Mammary microvascular endothelial cell (primary cell): ENCODE measurements around the genes SPANXN4 and MAGEA9.

DNA sequence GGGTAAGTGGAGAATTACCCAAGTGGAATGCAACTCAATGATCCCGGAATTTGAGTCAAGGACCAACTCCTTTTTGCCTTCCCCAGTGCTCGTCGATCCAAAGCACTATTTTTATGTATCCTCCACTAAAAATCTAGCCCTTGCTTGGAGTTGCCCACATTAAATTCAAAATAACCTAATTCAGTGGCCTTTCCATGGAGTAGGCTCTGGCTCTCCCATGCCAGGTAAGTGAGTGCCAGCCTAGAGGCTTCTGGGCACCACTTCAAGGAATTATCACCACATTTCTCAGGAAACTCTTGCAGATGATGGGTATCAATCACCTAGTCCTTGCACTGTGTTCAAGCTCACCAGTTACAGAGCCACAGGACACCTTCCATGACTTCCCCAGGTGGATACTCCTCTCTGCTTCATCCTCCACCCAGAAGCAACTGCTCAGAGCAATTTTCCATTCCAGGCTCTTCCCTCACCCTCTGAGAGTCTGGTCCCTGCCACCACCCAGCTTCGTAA, 3.5 kb downstream of the MAGEC2 start:
- RAMPAGE, long total RNA, result no peak

DNA sequence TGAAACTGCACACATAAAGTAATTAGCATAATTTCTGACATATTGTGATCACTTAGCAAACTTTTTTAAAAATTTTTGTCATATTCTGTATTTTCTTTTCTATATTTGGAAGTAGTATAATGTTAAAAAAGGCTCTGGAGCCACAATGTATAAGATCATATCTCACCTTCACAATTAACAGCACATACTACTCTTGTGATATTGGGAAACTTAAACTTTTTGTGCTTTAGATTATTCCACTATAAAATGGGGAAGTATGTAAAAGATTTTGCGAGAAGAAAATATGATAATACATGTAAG, 322.6 kb upstream of the SPANXN4 start:
- RAMPAGE, long total RNA, result no peak

DNA sequence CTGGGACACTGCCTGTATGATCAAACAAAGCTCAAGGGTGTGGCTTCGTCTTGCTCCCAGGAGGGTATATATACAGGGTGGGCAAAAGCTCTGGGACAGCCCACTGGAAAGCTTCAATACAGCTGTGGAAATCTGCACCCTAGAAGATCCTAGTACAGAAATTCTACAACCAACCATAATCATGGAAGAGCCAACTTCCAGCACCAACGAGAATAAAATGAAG, at the start of gene SPANXN4:
TSS of gene SPANXN4 (plus strand) at position 95 of the 223 bp plus-strand sequence.
- RAMPAGE, long total RNA, result no peak

DNA sequence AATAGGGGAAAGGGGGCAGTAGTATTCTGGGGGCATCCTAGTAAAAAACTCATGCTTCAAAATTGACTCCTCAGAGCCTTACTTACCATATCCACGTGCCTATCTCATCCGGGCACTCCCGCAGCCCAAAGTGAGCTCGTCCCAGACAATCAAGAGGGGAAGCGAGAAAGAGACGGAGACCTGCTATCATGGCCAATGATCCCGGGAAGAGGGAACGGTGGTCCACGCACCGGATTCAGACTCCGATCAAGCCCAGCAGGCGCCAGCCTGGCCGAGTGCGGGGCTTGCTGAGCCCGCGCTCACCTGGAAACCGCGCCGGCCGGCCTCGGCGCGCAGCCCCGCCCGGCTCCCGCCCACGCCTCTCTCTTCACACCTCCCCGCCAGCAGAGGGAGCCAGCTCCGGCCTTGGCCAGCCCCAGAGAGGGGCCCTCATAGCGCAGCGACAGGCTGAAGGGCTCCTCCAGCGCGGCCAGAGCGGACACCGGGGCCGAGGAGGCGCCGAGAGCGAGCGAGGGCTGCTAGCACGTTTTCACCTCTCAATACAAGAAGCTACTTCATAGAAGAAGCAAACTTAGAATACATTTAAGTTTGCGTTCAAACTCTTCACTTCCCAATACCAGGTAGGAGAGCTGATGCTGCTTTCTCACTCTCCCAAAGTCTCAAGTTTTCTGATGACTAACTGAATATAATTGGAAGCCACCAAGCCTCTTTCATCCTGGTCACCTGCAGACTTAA, 36.8 kb upstream of the SPANXN2 start:
- RAMPAGE, long total RNA, result no peak

DNA sequence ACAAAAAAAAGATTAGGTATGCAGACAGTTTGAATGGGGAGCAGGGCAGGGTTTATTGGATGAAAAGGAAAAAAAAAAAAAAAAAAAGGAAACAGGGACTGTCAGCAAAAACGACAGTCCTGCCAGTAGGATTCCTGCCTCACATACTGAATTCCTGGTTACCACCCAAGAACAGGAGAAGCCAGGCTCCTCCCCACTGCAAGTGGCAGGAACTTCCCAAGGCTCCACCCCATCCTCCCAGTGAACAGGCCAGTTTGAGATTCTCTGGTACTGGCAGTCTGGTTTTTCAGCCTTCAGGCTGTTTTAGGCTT, 360.0 kb upstream of the CXorf51A start:
- RAMPAGE, long total RNA, result no peak

DNA sequence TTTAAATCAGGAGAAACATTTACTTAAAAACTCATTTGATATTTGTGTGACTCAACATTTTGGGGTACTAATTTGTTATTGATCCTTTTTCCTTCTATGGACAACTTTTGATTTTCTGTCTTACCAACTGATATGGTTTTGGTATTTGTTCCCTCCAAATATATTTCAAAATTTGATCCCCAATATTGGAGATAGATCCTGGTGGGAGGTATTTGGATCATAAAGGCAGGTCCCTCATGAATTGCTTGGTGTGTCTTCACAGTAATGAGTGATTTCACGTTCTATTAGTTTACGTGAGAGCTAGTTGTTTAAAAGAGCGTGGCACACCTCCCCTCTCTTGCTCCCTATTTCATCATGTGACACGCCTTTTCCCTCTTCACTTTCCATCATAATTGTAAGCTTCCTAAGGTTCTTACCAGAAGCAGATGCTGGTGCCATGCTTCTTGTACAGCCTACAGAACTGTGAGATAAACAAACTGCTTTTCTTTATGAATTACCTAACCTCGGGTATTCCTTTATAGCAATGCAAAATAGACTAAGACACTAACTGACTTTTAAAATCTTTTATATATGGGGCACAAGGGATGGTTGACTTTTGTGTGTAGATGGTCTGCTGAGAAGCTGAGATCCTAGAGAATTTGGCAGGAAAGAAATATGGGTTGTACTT, 34.0 kb upstream of the FMR1 start:
- RAMPAGE, long total RNA, result no peak

GRCh38 chrX:148333827-148334364, 166.5 kb upstream of the AFF2 start:
- RAMPAGE, long total RNA, result no peak

GRCh38 chrX:148498272-148498609, 2.2 kb upstream of the AFF2 start:
- RAMPAGE, long total RNA, result no peak

DNA sequence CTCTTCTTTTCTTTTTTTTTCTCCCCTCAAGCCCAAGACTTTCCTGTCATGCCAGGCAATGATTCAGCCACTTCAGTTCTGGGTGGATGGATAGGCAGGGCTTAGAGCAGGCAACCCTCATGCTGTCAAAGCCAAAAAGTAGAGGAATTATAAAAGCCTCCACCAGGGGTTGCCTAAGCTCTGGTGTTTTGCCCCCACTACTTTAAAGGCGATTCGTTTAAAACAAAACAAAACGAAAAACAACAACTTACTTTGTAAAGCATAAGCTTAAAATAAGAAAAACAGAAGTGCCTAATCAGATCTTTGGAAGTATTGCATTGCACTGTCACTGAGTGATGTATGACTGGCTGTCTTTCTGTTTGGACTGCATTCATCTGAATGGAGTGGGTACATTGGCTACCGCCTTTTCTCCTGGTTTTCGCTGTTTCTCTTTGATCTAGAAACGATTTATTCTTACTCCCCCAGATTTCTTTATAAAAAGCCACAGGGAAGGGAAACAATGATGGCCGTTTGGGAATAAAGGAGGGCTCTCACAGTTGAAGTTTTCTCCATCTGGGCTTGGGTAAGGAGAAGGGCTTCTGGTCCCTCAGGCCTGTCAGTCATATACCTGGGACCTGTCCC, 5.4 kb upstream of the IDS start:
- RAMPAGE, long total RNA, result no peak

DNA sequence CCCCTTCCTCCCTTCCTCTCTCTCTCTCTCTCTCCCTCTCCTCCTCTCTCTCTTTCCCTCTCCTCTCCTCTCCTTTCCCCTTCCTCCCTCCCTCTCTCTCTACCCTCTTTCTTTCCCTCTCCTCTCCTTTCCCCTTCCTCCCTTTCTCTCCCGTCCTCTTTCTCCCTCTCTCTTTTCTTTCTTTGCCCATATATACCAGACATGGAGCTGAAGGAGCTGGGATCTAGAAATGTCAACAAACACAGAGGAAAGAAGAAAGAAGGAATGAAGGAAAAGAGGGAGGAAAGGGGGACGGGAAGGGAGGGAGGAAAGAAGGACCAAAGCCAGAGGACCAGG, 12.2 kb upstream of the EOLA1 start:
- RAMPAGE, long total RNA, result no peak

- RAMPAGE, long total RNA, result no peak
Observed at GRCh38 chrX:149781606-149781989, at the start of gene MAGEA9. Gene MAGEA9 (plus strand): TSS chrX:149781930.

GRCh38 chrX:149829218-149830095, 47.7 kb downstream of the MAGEA9 start:
- RAMPAGE, long total RNA, result no peak

DNA sequence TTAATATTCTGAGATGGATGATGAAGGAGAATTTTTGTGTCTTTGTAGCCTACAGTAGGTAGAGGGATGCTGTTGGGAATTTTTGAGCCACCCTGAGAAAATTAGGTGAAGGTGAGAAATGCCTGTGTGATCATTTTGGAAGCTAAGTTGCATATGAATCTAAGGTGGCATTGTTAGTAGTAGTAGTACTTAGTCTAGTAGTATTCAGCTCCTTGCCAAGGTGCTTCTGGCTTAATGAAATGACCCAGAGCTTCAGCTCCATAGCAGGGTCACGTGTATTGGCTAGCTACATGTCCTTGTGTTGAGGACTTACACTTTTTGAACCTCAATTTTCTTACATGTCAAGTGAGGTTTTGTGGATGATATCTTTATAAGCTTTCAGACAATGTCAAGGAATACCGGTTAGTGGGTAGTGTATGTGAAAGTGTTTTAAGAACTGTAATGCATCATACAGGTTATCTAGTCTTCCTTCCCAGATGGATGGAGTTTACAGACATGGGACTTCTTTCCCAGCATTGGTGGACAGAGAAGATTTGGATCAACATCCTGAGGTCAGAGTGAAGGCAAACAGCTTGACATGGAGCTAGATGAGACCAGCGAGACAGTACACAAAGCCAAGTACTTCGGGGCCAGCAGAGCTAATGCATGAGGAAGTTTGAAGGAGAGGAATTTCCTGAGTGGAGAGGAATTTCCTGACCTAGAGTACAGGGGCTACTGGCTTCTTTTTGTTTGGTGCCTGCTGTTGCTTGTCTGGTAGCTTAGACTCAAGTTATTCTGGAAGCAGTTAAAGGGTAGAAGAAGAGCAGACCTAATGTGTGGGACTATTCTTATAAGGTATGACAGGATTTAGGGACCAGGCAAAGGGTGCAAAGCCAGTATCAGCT, 68.8 kb upstream of the EOLA2 start:
- RAMPAGE, long total RNA, result no peak

- RAMPAGE, long total RNA, result no peak
Observed at GRCh38 chrX:150363662-150364621, 825 bp downstream of the MAMLD1 start.

- RAMPAGE, long total RNA, result no peak
Observed at GRCh38 chrX:150397790-150398333, 34.7 kb downstream of the MAMLD1 start.

DNA sequence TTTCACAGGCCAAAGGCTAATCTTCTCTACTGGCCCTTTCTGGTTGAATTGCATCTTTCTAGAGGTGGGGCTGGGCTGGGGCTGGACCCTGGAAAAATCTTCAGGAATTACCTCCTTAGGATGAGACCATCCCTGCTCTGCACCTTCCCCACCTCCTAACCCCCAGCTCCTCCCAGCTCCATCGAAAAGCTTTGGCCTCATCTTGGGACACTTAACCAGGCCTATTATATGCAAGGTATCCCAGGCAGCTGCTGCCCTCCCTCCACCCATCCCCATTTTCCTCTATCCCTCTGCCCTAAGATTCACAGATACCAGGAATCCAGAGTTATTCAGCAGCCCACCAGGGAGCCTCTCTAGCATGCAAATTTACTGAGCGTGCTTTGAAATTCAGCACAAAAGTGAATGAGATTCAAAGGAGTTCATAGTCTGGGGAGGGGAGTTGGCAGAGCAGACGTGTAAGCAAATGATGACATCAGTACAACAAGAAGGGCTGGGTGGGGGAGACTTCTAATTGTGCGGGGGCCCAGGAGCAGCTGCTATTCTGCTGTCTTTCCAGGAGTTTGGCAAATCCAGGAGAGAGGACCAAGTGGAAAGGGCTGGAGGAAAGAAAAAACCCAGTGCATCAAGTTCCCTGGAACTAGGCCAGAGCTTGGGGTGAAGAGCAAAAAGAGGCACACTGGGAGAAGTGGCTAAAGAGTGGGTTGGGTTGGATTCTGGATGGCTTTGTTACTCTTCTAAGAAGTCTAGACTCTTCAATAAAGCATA, 1.7 kb upstream of the MTM1 start:
- RAMPAGE, long total RNA, result no peak

- RAMPAGE, long total RNA, result no peak
Observed at GRCh38 chrX:150692748-150693083, 480 bp upstream of the MTMR1 start.

DNA sequence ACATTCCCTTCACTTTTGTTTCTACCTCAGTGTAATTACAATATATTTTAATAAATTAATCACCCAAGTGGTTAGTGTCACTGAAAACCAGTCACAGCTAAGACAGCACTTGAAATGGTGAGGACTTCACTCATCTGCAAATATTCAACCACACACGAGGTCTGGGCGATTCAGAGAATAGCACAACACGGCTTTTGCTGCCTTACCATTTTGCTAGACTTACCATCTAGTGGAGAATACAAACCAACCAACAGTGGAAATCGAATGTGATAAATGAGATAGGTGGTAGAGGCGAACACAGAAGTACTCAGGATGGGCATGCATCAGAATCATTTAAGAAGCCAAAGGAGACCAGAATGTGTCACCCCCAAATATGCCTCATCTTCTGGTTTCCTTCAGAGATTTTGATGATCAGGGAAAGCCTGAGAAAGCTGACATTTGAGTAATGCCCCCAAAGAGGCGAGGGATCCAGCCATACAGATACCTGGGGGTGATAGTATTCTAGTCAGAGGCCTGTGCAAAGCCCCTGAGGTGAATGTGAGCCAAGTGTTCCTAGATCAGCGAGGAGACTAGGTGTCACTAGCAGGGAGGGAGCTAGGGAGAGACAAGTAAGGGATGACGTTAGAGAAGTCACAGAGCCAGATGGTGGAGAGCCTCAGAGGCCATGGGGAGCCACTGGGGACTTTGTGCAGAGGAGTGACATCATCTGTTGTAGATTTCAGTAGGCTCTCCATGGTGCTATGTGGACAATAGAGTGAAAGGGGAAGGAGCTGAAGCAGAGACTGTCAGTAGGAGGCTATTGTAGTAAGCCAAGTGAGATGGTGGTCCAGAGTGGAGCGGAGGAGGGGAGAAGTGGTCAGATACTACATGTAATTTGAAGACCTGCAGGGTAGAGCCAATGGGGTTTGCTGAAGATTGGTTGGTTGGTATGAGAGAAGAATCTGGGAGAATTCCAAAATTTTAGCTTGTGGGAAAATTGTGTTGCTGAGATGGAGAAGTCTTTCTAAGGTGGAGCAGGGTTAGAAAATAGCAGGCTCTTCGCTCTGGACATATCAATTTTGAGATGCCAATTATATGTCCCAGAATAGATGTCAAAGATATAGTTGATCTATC, 1.8 kb downstream of the MTMR1 start:
- RAMPAGE, long total RNA, result no peak

- RAMPAGE, long total RNA, result no peak
Observed at GRCh38 chrX:150703823-150704660, 10.8 kb downstream of the MTMR1 start.

GRCh38 chrX:150727069-150727558, 33.9 kb downstream of the MTMR1 start:
- RAMPAGE, long total RNA, result no peak